Osteocyte (in vitro differentiated cells): ENCODE measurements around a stretch of chr1.

DNA sequence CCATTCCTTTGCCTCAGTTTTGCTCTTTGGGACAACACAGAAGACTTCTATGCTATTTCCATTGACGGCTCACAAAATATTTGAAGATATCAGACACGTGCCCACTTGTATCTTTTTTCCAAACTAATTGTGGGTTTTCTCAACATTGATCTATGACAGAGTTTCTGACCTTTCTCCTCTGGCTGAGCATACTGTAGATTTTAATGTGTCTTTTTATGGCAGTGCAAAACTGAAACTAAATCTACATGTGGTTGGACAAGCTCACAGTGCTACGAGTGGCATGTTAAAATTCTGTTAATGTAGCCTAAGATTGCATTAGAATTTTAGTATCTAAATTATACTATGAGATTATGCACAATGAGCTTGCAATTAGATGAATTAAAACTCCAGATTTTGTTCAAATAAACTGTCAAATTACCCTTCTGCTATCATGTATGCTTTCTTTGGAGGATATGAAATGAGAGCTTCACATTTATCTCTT is 28.0 kb upstream of the ZNF281 start:
- PRO-cap = no peak

GRCh38 chr1:200628168-200628901 is 7.8 kb upstream of the KIF14 start:
- PRO-cap = no peak

DNA sequence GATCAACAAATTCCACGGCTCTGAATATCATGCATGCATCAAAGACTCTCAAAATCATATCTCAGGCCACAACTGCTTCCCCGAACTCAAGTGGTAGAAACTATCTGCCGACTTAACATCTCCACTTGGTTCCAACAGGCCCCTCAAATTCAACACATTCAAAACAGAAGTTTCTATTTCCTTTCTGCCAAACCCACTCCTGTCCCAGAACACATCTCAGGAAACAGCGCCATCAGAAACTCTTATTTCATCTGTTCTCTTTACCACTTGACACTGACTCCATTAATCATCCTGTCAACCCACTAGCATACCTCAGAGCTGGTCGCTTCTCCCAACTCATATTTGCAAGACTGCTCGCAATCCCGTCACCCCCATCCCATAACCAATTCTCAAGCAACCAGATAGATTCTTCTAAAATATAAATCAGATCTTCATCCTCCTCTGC is 16.6 kb downstream of the DDX59 start:
- PRO-cap = no peak

DNA sequence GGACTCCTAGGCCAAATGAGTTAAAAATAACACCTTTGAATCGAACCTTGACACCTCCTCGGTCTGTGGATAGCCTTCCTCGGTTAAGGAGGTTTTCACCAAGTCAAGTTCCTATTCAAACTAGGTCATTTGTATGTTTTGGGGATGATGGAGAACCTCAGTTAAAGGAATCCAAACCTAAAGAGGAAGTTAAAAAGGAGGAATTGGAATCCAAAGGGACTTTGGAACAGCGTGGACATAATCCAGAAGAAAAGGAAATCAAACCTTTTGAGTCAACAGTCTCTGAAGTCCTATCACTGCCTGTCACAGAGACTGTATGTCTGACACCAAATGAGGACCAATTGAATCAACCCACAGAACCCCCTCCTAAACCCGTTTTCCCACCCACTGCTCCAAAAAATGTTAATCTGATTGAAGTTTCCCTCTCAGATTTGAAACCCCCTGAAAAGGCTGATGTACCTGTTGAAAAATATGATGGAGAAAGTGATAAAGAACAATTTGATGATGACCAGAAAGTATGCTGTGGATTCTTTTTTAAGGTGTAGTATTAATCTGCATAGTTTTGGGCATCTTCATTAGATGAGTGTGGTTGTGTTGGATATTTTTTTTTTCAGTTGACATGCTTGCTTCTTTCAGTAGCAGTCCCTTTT is 23.0 kb upstream of the GPR25 start:
- PRO-cap = no peak

DNA sequence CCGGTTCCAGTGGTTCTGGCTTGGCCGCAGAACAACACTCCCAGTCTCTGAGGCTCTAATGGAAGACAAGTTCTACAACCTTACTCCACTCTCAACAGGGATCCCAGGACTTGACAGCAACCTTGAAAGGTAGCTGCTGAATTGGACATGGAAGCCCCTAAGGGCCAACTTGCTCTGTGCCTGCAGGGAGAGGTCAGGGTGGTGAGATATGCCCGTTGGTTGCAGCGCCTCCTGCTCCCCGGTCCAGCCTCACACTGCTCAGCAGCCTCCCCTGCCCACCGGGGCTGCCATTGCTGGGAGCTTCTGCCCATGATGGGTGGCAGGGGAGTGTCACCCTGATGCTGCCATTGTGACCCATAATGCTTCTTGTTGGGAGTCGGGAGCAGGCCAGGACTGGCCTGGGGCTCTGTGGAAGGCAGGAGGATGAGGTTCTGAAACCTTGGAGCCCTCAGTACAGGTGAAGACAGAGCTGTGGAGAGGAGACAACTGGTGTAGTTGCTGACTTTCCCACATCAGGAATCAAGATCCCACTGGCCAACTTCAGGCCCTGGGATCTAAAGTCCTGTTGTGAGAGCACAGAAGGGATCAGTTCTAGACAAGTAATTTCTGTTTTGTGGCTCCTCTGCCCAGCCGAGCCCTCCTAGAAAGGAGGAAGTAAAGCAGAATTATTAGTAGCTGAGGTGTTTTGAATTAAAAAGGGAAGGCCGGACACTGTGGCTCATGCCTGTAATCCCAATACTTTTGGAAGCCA is 8.0 kb downstream of the INAVA start:
- PRO-cap = no peak

DNA sequence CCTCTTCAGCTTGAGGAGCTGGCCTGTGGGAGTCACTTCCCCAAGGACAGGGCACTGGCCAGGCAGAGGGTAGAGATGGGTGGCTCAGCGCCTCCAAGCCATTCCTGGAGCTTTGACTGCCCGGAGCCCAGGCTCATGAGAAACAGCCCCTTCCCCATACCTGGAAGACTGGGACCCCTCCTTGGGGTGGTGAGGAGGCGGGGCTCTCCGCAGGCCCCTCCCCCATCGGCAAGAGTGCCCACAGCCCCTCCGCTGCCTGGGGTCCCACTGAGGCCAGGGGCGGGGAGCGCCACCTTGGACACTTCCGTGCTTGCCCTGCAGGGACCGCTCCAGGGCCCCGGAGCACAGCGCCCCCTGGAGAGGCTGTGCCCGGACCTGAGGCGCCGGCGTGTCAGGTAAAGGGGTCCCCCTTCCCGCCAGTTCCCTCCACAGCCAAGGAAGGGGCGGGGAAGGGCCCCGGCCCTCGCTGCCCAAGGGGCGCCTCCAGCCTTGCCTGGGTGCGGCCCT is 21.4 kb downstream of the INAVA start:
- PRO-cap = no peak

DNA sequence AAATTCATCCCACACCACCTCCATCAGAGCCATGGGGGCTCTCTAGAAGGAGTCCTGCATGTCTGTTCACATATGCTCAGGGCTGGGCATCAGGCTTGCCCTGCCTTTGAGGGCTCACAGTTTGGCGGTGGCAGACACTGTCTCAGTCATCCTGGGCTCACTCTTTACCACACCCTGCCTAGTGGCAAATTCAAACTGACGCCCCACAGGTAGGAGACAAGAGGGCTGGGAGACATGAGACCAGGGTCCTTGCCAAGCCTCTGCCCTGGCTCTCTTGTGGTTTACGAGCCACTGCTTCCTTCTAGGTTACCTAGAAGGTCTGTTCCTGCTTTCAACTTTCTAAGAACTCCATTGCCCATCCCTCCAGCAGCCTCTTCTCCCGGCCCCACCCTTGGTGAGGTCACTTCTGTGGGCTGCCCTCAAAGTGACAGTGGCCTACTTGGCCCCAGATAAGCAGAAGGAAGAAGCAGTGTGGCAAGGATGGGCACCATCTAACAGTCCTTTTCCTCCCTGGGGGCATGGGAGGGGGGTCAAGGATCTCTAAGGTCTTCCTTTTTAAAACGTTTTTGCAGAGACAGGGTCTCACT is 10.4 kb downstream of the KIF21B start:
- PRO-cap = no peak

- PRO-cap = no peak
Measured at GRCh38 chr1:201153385-201154127, 718 bp downstream of the TMEM9 start.

- PRO-cap = no peak
Measured at GRCh38 chr1:201372278-201373233, 4.9 kb downstream of the TNNT2 start.

DNA sequence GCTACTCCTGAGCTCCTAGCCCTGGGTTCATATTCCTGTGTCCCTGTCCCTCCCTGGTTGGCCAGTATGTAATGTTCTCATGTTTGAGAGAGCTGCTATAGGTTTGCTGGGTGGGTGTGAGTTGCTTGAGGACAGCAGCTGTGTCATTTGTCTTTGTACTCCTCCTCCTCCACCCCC is 6.4 kb upstream of the TNNT2 start:
- PRO-cap = no peak

DNA sequence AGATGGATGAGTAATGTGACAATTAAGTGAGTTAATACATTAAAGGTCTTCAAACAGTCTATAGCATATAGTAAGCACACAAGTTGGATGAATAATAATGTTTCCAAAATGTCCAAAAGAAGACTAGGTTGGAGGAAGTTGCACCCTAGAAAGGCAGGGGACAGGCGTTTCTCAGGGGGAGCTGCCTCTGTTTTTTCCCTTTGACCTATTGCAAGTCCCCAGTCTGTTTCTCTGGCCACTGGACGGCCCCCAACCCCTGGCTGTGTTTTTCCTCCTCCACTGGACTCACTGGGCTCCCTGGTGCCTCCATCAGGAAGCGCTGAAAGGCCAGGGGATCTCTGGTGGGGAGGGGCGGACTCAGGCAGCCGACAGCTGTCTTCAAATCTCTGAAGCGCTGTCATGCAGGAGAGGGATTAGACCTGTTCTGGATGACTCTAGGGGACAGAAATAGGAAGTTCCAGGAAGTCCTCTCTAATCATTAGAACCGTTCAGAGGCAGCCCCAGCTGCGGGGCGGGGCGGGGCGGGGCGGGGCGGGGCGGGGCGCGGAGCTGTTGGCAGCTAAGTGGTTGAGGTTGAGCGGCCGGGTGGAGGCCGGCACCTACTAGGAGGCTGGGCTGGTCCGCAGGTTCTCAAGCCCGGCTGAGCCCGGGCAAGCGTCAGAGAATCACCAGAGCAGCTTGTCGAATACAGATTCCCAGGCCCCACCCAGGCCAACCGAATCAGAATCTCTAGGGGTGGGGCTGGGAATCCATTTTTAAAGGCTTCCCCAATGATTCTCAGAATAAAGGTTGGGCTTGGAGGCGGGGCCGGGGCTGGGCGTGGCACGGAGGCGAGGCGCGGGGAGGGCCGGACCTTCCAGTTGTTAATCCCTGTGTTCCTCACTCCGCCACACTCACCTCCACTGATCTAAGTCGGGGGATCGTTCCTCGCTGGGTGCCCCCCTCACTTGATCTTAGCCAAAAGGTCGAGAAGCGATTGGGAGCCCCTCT is 11.3 kb upstream of the PHLDA3 start:
- PRO-cap = bidirectional peak, plus-strand start at position 633 of the sequence, minus-strand start at position 659 of the sequence

DNA sequence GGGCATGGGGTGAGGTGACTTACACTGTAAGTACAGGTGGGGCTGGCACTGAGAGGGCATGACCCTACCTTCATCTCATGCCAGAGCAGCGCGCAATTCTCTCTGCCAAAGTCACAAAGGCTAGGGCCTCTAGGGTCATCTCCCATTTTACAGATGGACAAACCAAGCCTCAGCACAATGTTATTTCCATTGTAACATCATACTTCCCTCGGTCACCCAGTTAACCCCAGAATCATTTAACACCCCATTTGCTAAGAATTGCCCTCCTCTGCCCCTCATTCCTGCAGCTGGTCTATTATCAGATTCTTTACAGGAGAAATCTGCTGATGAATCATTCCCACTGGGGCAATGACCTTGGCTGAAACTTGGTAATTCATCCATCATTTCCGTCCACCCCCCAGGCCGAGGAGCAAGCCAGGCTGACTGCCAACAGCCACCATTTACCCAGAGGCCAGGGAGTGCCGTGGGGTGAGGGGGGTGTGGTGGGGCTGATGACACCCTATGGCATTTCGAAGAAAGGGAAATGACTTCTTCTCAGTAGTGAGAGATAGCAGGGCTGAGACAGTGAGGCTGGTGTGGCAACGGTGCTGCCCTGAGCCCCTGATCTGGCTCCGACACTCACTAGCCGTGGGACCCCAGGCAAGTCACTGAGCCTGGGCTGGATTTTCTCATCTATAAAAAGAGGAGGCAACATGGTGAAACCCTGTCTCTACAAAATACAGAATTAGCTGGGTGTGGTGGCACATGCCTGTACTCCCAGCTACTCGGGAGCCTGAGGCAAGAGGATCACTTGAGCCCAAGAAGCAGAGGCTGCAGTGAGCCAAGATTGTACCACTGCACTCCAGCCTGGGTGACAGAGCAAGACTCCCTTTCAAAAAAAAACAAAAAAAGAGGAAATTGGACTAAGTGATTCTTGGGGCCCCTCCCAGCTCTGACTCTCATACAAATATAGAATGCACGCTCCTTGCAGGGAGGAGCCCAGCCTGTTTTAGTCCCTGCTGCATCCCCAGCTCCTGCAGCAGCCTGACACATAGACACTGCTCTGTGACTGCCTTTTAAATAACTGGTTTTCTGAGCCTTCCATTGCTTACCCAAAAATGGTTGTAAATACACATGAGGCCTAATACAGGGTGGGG is 17.6 kb downstream of the CSRP1 start:
- PRO-cap = no peak

DNA sequence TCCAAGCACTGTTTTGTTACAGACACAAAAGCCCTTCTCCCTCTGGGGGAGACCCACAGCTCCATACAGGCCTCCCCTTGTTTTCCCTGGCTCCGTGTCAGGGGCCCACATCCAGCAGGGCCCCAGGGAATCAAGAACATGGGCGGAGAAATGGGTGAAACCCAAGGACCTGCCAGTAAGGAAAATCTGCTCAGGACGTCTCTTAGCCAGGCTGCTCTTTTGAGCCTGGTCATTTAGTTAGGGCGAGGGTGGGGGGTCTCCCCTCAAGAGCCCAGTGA is 6.7 kb downstream of the CSRP1 start:
- PRO-cap = no peak

DNA sequence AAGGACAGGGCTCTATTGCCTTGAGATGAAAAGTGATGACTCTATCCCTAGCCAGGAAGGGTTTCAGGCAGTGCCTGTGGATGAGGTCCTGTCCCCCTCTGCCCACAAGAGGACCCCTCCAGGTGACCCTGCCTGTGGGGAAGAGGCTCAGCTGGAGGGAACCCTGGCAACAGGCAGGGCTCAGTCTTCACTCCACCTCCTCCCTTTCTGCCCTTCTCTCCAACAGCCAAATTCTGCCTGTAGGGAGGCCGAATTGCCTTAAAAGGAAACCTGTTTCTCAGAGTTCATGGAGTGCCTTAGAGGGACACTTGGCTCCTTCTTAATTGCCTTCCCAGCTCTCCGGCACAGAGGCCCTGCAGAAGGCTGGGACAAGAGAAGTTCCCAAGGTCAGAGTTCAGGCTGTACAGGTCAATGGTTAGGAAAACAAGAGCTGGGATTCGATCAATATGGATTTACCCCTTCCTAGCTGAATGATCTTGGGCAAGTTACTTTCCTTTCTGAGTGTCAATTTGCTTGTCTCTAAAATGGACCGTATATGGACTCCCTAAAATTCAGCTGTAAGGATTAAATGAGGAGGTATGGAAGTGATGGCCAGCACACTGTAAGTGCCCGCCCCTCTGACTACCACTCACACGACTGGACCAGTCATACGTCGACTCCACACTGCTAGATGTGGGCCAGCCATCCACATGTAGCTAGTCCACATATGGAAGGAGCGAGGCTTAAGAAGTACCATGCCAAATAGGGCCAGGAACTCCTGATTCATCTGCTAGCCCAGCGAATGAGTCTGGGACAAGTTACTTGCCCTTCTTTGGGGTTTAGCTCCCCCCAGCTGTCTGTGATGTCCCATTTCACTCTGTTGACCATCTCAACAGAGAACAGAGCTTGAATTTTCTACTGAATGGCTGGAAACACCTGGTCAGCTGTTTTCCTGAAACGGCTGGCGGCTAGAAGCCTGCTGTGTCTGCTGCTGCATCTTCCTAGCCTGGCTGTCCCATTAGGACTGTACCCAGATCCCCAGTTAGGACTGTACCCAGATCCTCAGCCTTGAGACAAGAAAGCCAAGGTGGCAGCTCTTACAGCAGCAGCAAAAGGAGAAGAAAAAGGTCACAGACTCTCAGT is 6.0 kb downstream of the CSRP1 start:
- PRO-cap = no peak

- PRO-cap = no peak
Measured at GRCh38 chr1:201515241-201515808, 8.4 kb upstream of the CSRP1 start.

DNA sequence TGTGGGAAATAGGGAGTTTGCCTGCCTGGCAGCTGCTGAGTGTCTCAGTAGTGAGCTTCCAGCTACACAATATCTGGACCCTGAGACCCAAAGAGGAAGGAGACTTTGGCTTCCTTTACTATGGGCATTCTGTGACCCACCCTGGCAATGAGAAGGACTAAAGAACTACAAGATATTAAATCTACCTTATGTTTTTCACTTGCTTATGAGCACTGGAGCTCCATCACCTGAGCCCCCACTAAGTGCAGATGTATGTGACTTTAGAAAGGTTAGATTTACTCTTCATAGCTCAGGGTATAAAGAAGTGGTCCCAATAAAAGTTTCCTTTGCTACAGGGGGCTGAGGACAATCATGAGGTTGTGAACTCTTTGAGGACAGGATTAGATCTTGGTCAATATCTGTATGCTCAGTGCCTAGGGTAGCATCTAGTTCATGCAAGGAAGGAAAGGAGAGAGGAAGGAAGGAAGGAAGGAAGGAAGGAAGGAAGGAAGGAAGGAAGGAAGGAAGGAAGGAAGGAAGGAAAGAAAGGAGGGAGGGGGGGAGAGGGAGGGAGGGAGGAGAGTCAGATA is 9.5 kb upstream of the CSRP1 start:
- PRO-cap = no peak

DNA sequence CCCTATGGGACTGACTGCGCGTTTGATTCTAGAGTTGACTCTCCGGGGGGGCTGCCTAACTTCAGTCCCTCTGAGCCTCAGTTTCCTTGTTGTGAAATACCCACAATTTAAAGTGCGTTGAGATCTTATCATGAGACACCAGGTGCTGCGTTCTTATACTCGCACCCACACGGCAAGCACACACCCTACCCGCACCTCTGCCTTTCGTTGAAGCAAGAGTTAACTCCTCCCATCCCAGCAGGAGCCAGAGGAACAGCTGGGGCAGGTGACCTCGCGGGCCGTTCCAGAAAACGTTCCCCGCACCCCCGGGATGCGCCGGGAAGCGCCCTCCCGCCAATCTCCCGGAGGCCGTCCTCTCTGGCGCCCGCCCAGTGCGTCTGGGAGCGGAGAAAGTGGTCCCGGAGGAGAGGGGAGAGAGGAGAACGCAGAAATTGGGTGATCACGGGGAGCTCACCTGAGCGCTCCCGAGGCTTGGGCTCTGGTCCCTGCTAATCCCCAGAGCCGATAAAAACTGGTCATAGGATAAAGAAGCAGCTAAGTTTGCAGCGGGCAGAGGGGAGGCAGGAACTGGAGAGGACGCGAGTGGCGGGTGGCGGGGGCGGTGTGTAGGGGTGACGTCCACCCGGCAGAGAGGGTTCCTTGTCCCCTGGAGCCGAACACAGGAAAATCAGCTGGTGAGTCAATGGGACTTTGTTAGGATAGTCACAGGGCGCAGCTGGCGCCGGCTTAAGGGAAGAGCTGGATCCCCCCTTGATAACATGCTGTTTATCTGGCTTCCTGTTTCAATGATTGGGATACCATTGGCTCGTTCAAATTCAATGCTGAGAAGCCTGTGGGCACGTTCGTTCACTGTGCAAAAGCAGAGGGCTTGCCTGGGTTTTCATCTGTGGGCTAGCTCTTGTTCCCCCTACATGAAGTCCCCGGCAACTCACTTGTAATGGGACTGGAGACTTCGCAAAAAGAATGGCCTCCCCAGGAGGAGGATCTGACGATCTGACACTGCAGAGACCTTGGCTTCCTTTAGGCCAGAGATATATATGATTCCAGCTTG is 963 bp downstream of the NAV1 start:
- PRO-cap = bidirectional peak, plus-strand start at position 395 of the sequence, minus-strand start at position 214 of the sequence

DNA sequence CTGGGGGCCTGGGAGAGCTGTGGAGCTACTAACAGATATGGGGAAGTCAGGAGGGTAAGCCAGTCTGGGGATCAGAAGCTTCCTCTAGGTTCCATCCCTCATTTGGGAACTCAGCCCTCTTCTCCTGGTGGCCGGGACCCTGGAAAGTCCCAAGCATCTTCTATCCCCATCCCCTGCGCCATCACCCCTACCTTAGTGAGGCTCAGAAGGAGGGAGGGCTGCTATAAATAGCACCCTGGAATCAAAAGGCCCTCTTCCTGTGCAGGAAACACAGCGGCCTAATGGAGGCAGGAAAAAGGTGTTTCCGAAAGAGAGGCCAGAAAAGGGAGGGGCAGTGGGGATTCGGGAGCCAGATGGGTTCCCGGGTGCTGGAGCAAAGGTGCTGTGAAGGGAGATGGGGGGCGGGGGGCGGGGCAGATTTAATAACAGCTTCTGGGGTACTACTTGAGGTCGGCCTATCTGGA is 16.6 kb downstream of the NAV1 start:
- PRO-cap = no peak

DNA sequence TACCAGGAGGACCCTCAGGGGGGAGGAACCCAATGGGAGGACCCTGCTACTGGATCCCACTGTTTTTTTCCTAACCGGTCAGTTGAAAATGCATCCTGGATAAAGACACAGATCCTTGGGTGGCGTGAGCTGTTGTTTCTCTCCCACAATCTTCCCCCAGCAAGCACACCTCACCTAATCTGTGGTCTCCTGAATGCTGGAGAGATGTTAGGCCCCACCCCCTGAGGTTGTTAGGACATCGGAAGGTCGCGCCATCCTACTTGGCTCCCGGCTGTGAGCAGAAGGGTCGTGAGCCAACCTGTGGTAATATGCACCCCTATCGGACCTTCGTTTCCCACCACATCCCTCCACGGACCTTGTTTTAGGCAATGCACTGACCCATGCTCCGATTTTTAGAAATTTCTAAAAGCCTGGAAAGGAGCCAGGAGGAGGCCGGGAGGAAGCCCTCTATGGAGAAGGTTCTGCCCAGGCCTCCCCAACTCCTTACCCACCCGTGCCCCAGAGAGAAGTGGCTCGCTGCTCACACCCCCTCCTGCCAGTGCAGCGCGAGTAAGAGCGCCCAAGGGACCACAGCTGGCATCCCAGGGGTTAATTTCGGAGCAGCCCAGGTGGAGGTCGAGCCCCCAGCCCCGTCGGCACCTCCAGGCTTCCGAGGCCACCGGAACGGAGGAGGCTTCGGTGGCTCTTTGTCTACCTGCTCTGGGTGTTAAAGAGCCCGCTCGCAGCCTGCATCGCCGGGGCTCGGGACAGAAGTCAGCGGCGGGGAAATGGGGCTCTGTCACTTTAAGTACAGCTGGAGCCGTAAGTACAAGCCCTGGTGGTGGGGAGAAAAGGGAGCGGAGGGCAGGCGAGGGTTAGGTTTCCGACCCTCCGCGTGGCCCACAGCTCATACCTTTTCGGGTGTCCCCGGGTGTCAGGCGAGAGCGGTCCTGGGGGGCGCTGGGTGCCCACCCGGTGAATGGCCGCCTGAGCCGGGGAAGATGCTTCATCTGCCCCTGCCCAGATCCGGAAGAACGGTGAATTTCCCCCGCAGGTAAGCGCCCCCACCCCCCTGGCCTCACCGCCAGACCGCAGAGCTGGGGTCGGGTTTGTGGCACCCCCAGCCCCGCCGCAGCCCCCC is 89.6 kb upstream of the IPO9 start:
- PRO-cap = bidirectional peak, plus-strand start at position 857 of the sequence, minus-strand start at position 758 of the sequence

- PRO-cap = no peak
Measured at GRCh38 chr1:201812801-201813454, 16.0 kb upstream of the IPO9 start.